ENCODE results near the gene NRIP2.

- PRO-cap: no peak
Observed at GRCh38 chr12:1667404-1667781, 23.5 kb upstream of the ADIPOR2 start.

- PRO-cap: bidirectional peak, plus-strand start at chr12:1669408, minus-strand start at chr12:1669141
Observed at GRCh38 chr12:1668679-1669618, 21.9 kb upstream of the ADIPOR2 start.

DNA sequence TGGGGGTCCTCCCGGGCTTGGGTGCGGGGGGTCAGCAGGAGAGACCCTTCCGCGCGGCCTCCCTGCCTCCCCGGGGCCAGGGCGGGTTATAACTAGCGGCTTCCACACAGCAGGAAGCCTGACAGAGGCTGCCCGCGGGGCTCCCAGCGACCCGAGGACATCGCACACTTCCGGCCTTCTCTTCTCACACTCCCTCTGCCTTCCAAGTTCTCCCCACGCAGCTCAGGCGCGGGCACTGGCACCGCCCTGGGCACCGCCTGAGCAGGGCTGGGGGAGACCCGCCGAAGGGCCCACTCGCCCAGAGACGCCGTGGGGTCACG, 23.6 kb upstream of the LRTM2 start:
- PRO-cap: bidirectional peak, plus-strand start at position 187 of the sequence, minus-strand start at position 139 of the sequence

DNA sequence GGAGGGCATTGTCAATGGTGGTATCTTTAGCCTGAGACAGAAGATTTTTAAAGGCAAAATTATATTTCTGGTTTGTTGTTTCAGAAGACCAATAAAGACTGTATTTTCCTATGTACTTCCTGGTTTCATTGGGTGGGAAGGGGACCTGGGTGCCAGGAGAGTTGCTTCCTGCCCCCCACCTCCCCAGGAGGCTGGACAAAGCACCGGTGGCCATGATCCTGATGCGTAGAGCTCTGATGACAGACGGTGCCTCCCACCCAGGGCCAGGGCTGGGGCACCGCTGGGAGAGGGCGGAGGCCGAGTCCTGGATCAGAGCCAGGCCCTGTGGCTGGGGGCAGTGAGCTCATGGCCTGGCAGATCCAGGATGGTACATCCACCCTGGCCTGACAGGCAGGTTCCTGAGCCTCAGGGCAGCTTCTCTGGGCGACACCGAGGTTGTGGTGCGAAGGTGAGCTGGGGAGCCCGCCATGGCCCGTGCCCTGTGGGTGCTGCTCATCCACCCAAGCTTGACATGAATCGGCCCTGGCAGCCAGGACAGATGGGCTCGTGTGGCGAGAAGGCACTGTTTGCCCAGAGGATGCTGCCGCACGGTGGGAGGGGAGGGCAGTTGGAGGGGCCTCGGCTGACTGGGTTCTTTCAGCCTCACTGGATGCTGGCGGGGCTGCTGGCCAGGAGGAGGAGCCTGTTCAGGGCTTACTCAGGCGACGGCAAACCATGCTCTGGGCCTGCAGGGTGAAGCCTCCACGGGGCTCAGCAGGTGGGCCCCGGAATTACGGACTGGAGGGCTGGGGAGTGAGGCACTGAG, 16.5 kb downstream of the LRTM2 start:
- PRO-cap: no peak

GRCh38 chr12:1907704-1907994, 10.8 kb downstream of the CACNA2D4 start:
- PRO-cap: no peak

GRCh38 chr12:1974904-1975291, 29.4 kb downstream of the DCP1B start:
- PRO-cap: no peak

GRCh38 chr12:2034573-2035359, 18.0 kb upstream of the CACNA1C start:
- PRO-cap: unidirectional peak, plus-strand start at chr12:2035156

- PRO-cap: no peak
Observed at GRCh38 chr12:2074593-2075063, 21.8 kb downstream of the CACNA1C start.

GRCh38 chr12:2205981-2206557, 153.3 kb downstream of the CACNA1C start:
- PRO-cap: no peak

GRCh38 chr12:2384989-2385559, 332.3 kb downstream of the CACNA1C start:
- PRO-cap: no peak

- PRO-cap: no peak
Observed at GRCh38 chr12:2431618-2432313, 363.0 kb upstream of the FKBP4 start.

DNA sequence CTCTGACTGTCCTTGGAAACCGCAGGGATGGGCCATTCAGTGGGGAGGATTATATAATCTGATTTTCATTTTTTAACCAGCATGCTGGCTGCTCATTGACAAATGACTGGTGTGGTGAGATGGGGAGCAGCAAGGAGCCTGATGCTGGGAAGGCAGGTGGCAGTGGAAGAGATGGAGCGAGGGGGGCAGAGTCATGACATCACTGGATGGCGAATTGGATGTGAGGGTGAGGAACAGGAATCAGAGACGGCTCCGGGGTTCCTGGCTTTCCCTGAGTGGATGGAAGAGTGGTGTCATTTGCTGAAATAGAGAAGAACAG, 173.3 kb upstream of the FKBP4 start:
- PRO-cap: no peak

- PRO-cap: no peak
Observed at GRCh38 chr12:2690705-2691609, 103.8 kb upstream of the FKBP4 start.

- PRO-cap: bidirectional peak, plus-strand start at chr12:2835061, minus-strand start at chr12:2835024
Observed at GRCh38 chr12:2834487-2835484, at the start of gene NRIP2. NRIP2 (minus strand) TSS chr12:2835035.

- PRO-cap: no peak
Observed at GRCh38 chr12:3041564-3041978, 35.6 kb upstream of the TSPAN9 start.

- PRO-cap: no peak
Observed at GRCh38 chr12:3061545-3061844, 15.7 kb upstream of the TSPAN9 start.

DNA sequence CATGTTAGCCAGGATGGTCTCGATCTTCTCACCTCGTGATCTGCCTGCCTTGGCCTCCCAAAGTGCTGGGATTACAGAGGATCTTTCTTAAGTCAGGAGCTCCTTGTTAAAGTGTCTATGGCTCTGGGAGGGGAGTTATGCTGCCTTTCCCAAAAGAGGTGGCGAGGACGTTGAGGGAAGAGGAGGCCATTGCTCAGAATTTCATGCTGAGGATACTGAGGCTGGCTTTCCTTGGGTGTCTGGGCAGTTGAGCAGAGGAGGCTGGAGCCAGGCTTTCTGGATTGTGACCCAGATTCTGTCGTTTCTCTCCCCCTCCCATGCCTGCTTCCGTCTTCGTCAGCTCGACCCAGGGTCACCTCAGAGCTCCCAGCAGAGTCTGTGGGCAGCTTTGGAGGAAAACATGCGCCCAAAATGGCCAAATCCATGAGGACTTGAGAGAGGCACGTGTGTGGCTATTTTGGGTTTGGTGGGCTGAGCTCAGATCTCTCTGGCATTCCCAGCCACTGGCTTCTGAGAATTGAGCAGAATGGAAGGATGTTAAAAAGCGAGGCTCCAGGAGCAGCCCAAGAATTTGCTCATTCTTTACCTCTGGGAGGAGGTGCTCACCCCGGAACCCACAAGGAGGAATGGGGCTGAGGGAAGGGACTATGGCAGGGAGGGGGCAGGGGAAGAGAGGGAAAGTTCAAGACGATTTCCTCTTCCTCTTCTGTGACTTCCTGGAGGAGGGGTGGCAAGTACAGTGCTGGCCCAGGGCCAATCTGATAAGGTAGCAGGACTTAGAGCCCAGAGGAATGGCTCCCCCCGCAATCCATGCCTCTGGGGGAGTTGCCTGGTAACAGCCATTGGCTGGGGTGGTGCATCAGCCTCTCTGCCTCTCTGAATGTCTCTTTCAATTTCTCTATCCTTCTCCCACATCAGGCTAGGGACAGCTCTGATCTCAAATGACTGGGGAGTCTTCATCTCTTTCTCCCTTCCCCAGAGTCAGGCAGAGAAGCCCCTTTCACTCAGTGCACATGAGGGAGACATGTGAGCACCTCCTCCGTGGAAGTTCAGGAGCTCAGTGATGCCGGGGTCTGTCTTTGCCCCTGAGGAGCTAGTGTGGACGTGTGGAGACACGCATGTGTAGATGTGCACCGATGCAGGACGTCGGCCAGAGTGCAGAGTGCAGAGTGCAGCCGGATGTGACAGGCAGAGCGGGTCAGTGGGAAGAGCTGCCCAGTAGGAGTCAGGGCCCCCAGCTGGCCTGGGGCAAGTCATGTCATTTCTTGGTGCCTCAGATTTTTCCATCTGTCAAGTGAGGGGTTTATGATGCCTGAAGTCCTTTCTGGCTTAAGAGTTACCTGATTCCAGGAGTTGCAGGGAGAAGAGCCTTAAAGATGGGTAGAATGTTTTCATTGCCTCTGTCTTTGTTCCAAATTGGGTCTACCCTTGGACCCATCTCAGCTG, 20.2 kb downstream of the TSPAN9 start:
- PRO-cap: no peak

DNA sequence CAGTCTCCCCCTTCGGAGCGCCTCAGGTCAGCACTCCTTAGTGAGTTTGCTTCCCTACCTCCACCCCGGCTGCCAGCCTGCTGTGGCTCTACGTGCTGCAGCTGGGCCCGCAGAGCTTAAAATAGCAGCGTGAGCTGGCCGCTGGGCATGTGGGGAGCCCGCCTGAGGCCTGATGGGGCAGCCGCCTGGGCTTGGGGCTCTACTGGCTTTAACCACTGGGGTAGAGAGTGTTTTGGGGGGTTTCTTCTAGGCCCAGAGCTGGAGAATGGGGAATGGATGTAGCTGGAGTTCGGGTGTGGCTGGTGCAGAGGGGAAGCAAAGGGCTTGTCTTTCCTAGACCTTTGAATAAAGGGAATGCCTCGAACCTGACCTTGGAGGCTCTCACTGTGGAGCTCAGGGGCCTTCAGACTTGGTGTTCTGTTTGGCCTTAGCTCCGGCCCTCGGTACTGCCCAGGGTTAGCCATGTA, 108.4 kb downstream of the TSPAN9 start:
- PRO-cap: no peak

- PRO-cap: no peak
Observed at GRCh38 chr12:3199448-3199882, 122.3 kb downstream of the TSPAN9 start.

- PRO-cap: no peak
Observed at GRCh38 chr12:3216151-3216409, 138.9 kb downstream of the TSPAN9 start.